Breast (tissue), 4 donors: ENCODE results near the genes SYT5, HSPBP1, BRSK1 and SBK2.

DNA sequence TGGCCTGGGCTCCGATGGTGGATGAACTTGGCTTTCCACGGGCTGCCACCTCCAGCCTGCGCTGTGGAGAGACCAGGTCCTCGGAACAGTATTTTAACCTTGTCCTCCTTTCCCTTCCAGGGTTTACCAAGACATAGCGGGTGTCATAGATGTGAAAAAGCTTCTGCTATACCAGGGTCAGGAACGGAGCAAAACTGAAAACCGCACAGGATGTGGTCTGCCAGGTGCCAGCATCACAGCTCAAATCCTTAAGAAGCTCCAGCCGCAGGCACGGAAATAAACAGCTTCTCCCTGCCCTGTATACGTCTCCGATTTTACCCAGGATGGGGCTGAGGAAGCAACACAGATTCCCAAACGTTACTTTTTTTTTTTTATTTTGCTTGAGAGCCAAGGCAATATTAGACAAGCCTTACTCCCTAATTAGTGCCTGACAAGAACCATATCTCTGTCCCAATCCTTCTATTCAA, 5.7 kb upstream of the LAIR1 start:
- PRO-cap, 3 experiments = no peak in any of the 3 experiments
- RRBS = no CpG with 5 or more reads among the region's 12 CpGs

DNA sequence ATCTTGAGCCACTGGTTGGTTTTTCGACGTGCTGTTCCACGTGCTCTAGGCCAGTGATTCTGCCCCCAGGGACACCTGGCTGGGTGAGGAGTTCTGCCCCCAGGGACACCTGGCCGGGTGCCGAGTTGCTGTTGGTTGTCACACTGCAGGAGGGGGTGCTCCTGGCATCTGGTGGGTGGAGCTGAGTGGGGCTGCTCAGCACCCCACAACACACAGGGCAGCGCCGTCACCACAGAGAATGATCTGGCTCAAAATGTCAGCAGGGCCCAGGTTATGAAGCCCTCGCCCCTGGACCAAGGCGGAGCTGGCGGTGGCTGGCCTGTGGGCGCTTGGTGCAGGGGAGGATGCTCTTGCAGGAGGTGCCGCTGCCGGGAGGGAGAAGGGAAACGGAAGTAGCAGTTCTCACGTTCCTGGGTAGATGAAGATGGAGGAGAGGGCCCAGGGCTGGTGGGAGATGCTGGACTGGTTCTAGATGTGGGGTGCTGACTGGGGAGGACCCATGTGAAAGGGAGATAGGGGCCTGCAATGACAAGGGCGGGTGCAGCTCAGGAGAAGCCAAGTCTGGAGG, 14.2 kb upstream of the LENG8 start:
- PRO-cap, 3 experiments = no peak in any of the 3 experiments
- RRBS = no CpG with 5 or more reads among the region's 16 CpGs

DNA sequence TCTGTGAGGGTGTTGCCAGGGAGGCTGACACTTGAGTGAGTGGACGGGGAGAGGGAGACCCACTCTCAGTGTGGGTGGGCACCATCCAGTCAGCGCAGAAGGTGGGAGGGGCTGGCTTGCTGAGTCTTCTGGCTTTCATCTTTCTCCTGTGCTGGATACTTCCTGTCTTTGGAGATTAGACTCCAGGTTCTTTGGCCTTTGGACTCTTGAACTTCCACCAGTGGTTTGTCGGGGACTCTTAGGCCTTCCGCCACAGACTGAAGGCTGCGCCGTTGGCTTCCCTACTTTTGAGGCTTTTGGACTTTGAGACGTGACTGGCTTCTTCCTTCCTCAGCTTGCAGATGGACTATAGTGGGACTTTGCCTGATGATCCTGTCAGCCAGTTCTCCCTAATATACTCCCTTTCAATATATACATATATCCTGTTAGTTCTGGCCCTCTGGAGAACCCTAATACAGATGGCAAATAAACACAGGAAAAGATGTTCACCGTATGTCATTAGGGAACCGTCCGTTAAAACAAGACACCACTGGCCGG, 4.2 kb upstream of the LENG8 start:
- PRO-cap, 3 experiments = no peak in any of the 3 experiments
- RRBS = no CpG with 5 or more reads among the region's 11 CpGs

DNA sequence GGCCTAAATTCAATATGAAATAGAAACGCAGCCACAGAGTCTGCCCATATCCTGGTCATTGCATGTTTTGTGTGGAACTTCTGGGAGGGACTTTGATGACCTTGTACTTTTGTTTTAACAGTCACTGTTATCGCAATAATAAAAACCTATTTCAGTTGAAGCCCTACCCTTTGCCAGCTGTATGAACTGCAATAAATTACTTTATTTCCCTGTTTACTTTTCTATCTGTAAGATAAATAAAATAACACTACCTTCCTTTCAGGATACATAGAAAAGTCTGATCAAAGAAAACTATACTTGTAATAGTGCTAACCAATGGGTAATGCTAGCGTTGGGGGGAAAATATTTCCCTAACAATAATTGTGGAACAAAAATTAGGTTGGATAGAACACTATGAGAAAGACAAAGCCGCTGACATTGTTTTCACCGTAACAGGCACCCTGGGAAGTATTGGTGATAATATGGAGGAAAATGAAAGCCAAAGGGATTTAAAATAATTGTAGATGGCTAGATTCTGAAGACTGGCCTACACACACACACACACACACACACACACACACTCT, 4.3 kb upstream of the LENG9 start:
- PRO-cap, 3 experiments = no peak in any of the 3 experiments
- RRBS = no CpG with 5 or more reads among the region's 5 CpGs

GRCh38 chr19:54616025-54616562, 14.2 kb upstream of the LILRB1 start:
- PRO-cap, 3 experiments = no peak in any of the 3 experiments
- RRBS = no CpG with 5 or more reads among the region's 3 CpGs

DNA sequence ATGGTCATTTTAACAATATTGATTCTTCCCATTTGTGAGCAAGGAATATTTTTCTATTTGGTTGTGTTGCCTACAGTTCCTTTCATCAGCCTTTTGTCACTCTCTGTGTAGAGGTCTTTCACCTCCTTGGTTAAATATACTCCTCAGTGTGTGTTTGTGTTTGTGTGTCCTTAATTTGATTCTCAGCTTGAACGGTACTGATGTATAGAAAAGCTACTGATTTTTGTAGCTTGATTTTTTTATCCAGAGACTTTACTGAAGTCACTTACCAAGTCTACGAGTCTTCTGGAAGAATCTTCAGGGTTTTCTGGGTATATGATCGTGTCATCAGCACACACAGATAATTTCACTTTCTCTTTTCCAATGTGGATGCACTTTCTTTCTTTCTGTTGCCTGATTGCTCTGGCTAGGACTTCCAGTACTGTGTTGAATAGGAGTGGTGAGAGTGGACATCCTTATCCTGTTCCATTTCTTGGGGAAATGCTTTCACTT, 8.0 kb upstream of the LILRB1 start:
- PRO-cap, 3 experiments = no peak in any of the 3 experiments
- RRBS = no CpG with 5 or more reads among the region's 3 CpGs

DNA sequence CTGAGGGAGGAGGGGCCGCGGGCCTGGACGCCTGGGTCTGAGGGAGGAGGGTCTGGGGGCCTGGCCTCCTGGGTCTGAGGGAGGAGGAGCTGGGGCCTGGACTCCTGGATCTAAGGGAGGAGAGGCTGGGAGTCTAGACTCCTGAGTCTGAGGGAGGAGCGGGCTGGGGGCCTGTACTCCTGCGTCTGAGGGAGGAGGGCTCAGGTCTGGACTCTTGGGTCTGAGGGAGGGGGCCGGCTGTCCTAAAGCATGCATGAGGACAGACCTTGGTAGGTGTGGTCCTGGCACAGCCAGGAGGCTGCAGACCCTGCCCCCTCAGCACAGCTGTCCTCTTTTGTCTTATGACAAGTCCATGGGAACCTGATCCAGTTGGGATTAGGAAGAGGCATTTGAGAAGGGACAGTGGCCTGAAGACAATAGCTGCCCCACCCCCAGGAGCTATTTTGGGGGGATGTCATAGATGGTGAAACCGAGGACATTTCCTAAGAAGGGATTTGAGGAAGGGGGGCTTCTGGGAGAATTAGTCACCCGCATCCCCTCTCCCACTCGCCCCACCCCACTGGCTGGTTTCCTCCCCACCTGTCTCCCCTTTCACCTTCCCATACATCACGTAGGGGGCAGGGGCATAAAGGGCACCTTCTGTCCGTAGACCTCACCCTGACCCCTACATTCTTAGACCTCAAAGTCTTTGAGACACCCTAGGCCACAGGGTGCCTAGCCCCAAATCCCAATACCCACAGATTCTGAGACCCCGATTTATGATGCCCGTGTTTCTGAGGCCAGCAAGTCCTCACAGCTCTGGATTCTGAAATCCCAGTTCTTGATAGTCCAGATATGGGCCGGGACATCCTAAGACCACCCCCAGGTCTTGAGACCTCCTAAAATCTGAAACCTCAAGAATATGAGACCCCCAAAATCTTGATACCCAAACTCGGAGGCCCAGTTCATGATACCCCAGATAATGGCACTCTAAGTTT, 984 bp downstream of the TNNT1 start:
- PRO-cap, 3 experiments = no peak in any of the 3 experiments
- RRBS = no CpG with 5 or more reads among the region's 15 CpGs

DNA sequence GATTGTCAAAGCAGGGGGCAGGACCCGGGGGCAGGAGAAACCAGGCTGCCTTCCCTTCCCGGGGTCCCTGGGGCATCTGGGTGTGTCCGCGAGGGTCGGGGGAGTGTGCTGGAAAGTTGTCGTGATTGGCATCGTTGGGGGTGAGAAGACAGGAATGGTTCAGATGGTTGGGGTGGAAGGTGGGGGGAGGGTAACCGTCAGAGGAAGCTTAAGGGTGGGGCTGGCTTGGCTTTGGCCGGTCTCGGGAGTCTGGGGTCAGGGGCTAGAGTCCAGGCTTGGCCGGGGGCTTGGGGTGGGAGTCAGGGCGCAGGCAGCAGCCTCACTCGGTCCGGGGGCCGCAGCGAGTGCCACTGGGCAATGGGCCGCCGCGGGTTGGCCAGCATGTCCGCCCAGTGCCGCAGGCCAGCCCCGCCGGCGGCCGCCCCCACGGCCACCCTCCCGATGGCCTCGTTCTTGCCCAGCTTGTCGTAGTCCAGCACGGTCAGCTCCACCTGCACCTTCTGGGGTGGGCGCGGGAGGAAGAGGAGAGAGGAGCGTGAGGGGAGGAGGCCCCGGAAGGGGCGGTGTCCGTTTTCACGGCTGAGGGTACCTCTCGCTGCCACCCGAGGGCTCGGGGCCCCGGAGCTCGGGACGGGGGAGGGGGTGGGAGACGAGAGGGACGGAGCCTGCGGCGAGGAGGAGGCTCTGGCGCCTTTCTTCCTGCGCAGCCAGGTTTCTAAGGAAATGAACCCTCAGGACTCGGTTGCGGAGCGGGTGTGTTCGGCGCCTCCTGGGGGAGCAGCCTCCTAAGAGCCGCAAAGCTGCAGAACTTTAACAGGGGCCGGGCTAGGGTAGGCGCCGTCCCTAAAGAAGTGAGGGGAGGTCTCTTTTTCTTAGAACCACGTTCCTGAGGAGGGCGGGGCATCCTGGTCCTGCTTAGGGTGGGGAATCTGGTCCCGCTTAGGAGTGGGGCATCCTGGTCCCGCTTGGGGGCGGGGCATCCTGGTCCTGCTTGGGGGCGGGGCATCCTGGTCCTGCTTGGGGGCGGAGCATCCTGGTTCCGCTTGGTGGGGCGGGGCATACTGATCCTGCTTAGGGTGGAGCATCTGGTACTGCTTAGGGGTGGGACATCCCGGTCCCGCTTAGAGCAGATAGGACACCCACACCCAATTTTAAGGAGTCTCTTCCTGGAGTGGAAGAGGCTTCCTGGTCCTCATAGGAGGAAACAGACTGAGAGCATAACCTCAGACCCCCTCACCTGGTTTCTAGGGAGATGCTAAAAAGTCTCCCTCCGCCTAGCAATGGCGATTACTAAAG, 6.5 kb downstream of the SYT5 start:
- PRO-cap, 3 experiments = no peak in any of the 3 experiments
- RRBS = 2% methylated on average over 20 of the region's 71 CpGs

DNA sequence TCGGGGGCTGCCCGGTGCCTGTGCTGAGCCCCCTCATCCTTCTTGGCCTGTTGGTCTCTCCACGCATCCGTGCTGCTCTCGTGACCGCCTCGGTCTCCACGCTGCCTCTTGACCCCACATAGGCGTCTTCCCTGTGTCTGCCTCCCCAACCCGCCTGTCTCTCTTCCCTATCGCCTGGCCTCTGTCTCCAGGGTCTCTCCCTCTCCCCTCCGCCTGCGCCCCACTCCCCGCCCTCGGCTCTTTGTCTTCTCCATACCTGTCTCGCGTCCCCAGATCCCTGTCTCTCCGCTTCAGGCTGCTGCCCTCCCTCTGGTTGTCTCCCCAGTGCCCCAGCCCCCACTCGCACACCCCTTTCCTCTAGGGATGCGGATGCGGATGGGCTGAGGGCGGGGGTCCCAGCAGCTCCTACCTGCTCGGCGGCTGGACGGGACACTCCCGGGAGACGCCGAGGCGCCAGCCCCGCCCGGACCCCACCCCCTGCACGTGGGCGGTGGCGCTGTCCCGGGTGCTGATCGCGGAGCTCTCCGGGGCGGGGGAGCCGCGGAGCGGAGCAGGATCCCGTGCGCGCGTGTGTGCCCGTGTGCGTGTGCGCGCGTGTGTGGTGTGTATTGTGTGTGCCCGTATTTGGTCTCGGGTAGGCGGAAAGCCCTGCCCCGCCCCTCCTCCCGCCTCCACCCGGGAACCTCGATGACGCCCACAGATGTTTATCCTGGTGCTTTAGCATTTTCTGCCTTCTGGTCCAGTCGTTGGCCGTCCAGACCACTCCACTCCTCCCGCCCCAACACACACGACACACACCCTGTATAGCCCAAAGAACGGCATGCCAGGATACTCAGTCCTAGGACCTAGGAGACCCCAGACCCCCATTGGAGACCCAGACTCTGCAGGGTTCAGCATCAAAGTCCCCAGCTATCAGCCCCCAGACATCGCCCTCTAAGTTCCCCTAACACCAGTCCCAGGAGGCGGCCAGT, at the start of gene SYT5:
SYT5 (minus strand) TSS at position 582 of the 971 bp plus-strand sequence.
- PRO-cap, 3 experiments = no peak in any of the 3 experiments
- RRBS = 2% methylated on average over 5 of the region's 66 CpGs

DNA sequence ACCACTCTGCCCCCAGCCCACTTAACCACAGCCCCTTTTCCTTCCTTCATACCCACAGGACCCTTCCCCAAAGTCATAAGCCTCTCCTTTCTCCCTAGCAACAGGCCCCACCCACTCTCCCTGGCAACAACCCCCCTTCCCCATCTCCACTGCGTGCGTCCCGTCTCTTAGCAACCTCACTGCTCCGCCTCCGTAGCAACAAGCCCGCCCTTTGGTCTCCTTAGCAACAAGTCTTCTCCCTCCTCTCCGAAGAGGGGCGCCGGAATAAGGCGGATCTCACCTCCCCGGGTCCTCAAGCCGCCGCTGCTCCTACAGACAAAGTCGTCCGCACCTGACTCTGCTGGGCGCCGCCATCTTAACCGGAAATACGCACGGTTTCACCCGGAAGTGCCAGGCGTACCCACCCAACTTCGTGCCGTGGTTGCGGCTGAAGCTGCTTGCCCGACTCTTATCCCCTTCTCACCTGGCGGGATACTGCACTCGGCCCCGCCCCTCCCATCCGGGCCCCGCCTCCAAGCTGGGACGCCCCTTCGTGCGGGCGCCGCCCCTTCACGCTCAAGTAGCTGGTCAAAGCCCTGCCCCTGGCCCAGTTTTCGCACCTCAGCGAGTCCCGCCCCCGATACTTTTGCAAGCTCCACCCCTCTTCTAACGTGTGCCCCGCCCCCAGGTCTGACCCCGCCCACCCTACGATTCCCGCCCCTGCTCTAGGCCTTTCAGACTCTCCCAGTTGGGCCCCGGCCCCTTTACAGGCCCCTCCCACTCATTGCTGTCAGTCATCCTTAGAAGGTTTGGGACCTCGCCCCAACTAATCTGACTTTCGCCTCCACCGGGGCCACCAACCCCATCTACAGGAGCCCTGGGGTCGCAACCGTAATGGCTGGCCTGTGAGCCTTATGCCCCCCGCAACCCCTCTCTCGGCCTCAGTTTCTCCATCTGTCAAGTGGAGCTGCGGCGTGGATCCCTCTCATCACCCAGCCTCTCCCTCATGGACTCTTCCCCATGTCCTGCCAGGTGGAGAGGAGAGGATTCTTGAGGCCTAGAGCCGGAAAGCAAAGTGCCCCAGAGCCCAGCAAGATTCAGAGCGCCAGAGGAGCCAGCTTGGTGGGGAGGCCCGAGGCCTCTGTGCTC, at the start of gene HSPBP1:
HSPBP1 (minus strand) TSS at position 356 of the 1,128 bp plus-strand sequence.
- PRO-cap, 3 experiments = peak in 3 of 3 experiments; most common plus-strand start position 407 of the sequence (in 2); most common minus-strand start position 357 of the sequence (in 3)
- RRBS = 5% methylated on average over 19 of the region's 59 CpGs

DNA sequence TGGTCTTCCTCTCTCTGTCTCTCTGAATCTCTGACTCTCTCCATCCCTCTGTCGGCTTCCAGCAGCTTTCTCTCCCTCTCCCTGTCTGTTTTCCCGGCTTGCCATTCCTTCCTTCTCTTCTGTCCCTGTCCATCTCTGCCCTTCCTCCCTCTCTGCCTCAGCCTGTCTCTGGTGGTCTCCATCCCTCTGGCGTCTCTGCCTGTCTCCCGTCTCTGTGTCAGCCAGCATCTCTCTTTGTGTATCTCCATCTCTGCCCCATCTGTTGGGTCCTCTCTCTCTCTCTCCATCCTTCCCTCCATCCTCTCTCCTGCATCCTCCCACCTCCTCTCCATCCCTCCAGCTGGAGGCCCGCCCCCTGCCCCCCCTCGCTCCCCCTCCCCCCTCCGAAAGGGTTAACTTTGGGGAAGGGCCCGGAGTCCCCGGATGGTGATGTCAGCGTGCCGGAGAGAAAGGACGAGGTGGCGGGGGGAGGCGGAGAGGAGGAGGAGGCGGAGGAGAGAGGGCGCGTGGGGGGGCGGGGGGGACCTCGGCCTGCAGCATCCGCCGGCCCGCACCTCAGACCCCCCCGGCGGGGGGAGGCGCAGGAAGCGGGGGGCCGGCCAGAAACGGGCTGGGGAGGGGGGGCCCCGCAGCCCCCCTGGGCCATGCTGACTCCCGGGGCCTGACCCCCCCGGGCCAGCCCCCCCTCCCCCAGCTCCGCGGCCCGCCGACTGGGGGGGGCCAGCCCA, at the start of gene BRSK1:
BRSK1 (plus strand) TSS at position 422 of the 728 bp plus-strand sequence.
- PRO-cap, 3 experiments = peak in 3 of 3 experiments; most common plus-strand start position 558 of the sequence (in 3); most common minus-strand start position 299 of the sequence (in 1)
- RRBS = 2% methylated on average over 14 of the region's 35 CpGs

- PRO-cap, 3 experiments = peak in 1 of 3 experiments; most common minus-strand start chr19:55301899 (in 1)
- RRBS = 1% methylated on average over 10 of the region's 50 CpGs
These were observed 18.1 kb downstream of the BRSK1 start for GRCh38 chr19:55301549-55302625.

DNA sequence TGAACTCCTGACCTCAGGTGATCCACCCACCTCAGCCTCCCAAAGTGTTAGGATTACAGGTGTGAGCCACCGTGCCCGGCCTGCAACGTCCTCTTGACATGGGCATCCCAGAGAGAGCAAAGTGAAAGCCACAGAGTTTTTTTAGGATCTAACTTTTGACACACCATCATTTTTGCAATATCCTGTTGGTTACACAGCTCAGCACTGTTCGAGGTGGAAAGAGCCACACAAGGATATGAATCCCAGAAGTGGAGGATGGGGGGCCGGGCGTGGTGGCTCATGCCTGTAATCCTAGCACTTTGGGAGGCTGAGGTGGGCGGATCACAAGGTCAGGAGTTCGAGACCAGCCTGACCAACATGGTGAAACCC, 6.6 kb upstream of the TMEM150B start:
- PRO-cap, 3 experiments = no peak in any of the 3 experiments
- RRBS = no CpG with 5 or more reads among the region's 8 CpGs

GRCh38 chr19:55388162-55388679, 2.5 kb downstream of the RPL28 start:
- PRO-cap, 3 experiments = no peak in any of the 3 experiments
- RRBS = no CpG with 5 or more reads among the region's 9 CpGs

GRCh38 chr19:55460676-55461419, 594 bp downstream of the ISOC2 start:
- PRO-cap, 3 experiments = peak in 2 of 3 experiments; most common plus-strand start chr19:55461211 (in 1); most common minus-strand start chr19:55461090 (in 1)
- RRBS = under 1% methylated on average over 7 of the region's 33 CpGs

DNA sequence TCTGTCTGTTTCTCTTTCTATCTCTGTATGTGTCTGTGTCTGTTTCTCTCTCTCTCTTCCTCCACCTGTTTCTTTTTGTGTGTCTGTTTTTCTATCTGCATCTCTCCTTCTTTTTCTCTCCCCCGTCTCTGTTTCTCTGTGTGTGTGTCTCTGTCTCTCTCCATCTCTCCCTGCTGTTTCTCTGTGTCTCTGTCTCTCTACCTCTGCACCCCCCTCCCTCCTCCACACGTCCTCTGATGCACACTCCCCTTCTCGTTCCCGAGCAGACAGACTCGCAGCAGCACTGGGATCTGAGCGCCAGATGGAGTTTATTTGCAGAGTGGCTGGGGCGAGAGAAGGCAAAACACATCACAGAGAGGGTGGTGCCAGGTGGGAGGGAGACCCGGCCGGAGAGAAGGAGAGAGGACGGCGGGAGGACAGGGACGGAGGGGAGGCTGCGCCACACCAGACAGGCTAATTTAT, 8.6 kb downstream of the SBK2 start:
- PRO-cap, 3 experiments = no peak in any of the 3 experiments
- RRBS = no CpG with 5 or more reads among the region's 13 CpGs

GRCh38 chr19:55536860-55537591, at the start of gene SBK2:
Gene SBK2, minus strand, starts transcription at chr19:55537133.
- PRO-cap, 3 experiments = no peak in any of the 3 experiments
- RRBS = no CpG with 5 or more reads among the region's 15 CpGs

DNA sequence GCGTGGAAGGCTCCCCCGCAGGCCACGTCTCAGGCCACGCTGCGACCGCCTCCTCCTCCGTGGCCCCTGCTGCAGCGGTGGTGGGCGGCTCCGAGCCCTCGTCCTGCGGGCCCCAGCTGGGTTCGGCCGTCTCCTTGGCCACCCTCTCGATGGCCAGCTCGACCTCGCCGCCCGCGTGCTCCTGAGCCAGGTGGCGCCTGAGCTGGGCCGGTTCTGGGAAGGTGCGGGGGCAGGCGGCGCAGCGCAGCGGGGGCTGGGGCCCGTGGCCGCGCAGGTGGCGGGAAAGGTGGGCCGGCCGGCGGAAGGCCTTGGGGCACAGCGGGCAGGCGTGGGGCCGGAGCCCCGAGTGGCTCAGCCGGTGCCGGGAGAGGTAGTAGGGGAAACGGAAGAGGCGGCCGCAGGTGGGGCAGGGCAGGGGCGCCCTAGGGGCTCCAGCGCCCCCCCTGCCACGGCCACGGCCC, 1.5 kb downstream of the ZNF579 start:
- PRO-cap, 3 experiments = no peak in any of the 3 experiments
- RRBS = 71% methylated on average over 4 of the region's 47 CpGs

- PRO-cap, 3 experiments = no peak in any of the 3 experiments
- RRBS = 36% methylated on average over 3 of the region's 28 CpGs
These were observed 7.3 kb downstream of the ZNF784 start for GRCh38 chr19:55616797-55617723.

GRCh38 chr19:55644129-55644388, 610 bp downstream of the ZNF581 start:
- PRO-cap, 3 experiments = no peak in any of the 3 experiments
- RRBS = no CpG with 5 or more reads among the region's 4 CpGs